ENCODE measurements around the genes PIK3IP1, PISD and YWHAH.

- PRO-cap = no peak
- RAMPAGE, long total RNA, 2 experiments = no peak in any of the 2 experiments
These were observed 856 bp upstream of the MTFP1 start for GRCh38 chr22:30424572-30425251.

- PRO-cap = no peak
- RAMPAGE, long total RNA, 2 experiments = no peak in any of the 2 experiments
These were observed 1.6 kb downstream of the GAL3ST1 start for GRCh38 chr22:30572762-30573360.

- PRO-cap = no peak
- RAMPAGE, long total RNA, 2 experiments = no peak in any of the 2 experiments
These were observed 704 bp upstream of the SLC35E4 start for GRCh38 chr22:30634904-30635250.

- PRO-cap = no peak
- RAMPAGE, long total RNA, 2 experiments = no peak in any of the 2 experiments
These were observed 128.4 kb downstream of the OSBP2 start for GRCh38 chr22:30822961-30823513.

DNA sequence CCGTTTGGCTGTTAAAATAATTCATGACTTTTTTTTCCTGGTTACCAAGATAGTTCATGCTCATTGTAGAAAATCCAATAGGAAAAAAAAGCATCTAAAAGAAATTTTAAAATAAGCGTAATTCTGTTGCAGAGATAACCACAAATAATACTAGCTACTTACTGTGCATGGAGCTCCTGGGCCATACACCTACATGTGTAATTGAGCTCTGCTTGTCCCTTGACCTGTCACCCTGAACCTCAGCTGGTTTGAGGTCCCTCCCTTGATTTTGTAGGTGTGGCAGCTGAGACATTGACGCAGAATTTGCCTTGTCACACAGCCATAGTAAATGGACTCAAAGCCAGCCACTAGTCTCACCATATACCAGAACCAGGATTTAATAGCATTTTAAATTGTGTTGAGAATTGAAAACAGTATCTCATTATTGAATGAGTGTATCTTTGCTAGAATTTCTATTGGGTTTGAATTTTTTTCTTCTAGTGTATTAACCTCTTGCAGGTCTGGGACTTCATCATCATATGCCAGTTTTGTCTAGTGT, 135.2 kb downstream of the MORC2 start:
- PRO-cap = no peak
- RAMPAGE, long total RNA, 2 experiments = no peak in any of the 2 experiments

GRCh38 chr22:30927180-30927916, 41.2 kb downstream of the MORC2 start:
- PRO-cap = no peak
- RAMPAGE, long total RNA, 2 experiments = start-site peak on the minus strand in 1 of 2 experiments, at chr22:30927478-30927805 at its widest, 5 reads per replicate

DNA sequence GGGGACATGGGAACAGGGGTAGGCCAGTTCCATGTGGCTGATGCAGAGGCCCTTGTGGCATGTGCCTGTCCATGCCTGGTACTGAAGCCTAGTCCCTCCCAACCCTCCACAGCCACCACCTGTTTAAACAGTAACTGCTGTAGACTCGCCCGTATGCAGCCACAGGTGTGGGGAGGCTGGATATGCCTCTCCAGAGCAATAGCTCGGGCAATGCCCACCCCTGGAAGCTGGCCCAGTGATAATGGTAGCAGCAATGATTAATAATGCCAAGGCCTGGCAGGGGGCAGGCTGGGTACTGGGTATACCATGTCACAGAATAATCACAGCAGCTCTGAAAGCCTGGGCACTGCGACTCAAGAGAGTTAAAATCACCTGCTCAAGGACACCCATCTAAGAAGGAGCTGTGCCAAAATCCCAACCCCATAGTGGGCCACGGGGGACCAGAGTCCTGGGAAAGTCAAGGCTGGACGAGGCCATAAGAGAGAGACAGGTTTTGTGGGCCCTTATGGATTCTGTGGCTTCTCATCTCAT, 2.4 kb downstream of the SMTN start:
- PRO-cap = no peak
- RAMPAGE, long total RNA, 2 experiments = no peak in any of the 2 experiments

- PRO-cap = no peak
- RAMPAGE, long total RNA, 2 experiments = no peak in any of the 2 experiments
These were observed 1.1 kb downstream of the SELENOM start for GRCh38 chr22:31106256-31106658.

DNA sequence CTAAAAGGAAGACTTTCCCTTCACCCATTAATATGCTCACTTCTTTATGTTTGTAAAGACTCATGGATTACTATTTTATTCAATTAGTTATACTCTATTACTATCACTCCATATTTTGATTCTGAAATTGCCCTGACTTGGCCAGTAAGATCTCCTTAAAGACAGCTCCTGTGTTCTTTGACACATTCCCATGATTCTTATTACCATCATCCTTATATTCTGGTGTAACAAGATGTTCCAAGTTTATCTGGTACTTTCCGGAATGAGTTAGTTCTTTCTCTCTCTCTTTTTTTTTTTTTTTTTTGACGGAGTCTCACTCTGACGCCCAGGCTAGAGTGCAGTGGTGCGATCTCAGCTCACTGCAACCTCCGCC, 570 bp upstream of the RNF185 start:
- PRO-cap = no peak
- RAMPAGE, long total RNA, 2 experiments = no peak in any of the 2 experiments

GRCh38 chr22:31226953-31227611, 15.0 kb downstream of the LIMK2 start:
- PRO-cap = no peak
- RAMPAGE, long total RNA, 2 experiments = no peak in any of the 2 experiments

- PRO-cap = no peak
- RAMPAGE, long total RNA, 2 experiments = no peak in any of the 2 experiments
These were observed 17.5 kb downstream of the LIMK2 start for GRCh38 chr22:31229431-31230221.

DNA sequence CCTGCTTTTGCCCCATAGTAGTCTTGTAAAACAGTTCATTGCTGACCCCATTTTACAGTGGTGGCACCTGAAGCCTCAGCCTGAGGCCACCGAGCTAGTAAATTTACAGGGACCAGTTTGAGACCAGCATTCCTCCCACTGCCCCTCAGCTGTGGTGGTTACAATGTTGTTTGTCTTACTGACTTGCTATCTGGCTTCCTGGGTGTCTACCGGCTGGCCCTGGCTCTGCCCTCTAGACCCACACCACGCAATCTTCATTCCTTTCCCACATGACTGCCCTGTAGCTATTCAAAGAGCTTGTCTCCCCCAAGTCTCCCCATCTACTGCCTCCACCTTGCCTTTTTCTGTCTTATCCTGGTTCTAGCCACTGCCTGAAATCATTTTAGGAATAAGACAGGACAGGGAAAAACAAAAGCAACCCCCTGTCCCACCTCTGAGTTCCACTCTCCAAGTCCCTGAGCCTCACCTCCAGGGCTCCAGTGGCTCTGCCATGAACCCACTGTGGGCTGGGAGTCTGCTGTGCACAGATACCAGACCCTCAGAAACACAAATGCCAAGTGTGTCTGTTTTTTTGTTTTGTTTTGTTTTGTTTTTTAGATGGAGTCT, 20.7 kb downstream of the PIK3IP1 start:
- PRO-cap = no peak
- RAMPAGE, long total RNA, 2 experiments = no peak in any of the 2 experiments

GRCh38 chr22:31292250-31292842, at the start of gene PIK3IP1:
Gene PIK3IP1 (minus strand): TSS chr22:31292488.
- PRO-cap = unidirectional peak, minus-strand start at chr22:31292321; unidirectional peak, minus-strand start at chr22:31292362; unidirectional peak, minus-strand start at chr22:31292456
- RAMPAGE, long total RNA, 2 experiments = start-site peak on the minus strand in 2 of 2 experiments, at chr22:31292427-31292482 at its widest, 50 to 146 reads per replicate

GRCh38 chr22:31616750-31617346, 45.2 kb downstream of the PISD start:
- PRO-cap = no peak
- RAMPAGE, long total RNA, 2 experiments = no peak in any of the 2 experiments

DNA sequence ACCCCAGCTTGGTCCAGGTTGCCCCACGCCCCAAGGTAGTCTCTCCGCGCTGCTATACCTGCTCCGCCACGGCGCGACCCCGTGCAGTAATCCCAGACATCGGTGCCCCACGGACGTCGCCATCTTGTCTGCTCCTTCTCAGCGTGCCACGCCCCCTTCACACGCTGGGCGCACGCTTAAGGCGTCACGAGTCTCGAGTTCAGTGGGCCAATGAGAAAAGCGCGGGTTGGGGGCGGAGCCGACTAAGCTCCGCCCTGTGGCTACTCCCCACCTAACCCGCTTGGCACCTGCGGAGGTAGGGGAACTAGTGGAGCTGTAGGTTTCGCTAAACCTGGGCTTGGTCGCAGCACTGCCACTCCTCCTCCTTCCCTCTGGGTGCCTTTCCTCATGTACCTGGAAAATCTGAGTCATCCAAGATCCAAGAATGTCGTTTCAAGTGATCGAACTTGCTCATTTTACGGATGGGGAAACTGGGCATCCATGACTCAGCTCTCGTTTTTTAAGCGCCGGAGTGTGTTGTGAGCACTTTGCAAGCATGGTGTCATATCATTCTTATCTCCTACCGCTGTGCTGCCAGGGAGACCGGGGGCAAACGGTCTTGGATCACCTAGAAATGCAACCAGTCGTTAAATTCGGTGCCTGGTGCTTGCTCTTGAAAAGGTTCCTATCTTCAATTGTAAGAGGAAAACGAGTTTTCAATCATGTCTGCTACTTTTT, at the start of gene PISD:
Gene PISD, minus strand, starts transcription at position 130 of the 717 bp plus-strand sequence.
- PRO-cap = bidirectional peak, plus-strand start at position 221 of the sequence, minus-strand start at position 130 of the sequence
- RAMPAGE, long total RNA, 2 experiments = start-site peak on the minus strand in 1 of 2 experiments, centred at position 135 of the sequence, 49 reads per replicate

DNA sequence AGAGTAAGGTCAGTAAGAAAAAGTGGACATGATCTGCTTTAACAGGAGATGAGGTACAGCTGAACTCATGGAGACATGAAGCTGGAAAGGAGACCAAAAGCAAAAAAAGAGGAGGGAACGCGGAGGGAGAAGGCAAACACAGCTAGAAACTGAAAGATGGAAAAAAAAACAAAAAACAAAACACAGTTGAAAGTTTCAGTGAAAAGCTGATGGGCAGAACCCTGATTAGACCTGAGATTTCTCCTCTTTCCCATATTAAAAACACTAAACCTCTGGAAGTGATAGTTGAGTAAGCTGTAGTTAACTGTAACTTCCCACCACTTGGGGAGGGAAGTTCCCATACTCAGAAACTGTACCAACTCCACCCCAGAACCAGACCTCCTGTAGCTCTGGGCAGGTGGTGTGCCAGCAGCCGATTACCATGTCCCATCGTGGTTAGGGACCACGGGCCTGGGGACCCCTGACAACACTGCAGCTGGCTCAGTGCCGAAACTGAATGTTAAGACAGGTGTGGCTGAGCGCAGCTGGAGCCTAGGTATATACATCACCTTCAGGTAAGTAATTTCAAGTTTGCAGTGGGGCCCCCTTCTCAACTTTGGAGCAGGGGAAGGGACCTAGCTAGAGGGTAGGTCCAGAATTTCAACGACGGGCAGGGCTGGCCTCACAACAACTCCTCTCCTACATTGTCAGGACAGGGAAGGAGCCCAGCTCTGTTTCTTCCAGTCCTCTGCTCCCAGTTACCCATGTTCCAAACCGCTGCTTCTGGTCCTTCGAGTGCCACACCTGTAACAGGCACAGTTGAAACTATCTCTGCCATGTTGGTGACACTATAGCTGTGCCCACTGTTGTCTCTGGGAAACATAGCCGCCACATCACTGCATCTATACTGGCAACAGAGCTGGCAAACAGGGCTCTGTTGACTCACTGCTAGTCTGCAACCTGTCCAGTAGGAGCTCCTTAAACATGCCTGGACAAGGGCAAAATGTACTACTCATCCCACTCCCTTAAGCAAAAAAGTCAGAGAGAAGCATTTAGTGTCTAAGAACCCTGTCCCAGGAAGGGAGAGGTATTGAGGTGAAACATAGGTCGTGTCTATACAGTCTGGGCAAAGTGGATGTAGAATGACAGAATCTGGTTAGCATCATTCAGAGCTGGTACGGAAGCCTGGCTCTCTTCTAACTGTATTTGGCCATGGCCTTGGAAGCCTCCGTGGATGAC, 20.8 kb upstream of the PISD start:
- PRO-cap = no peak
- RAMPAGE, long total RNA, 2 experiments = no peak in any of the 2 experiments

- PRO-cap = no peak
- RAMPAGE, long total RNA, 2 experiments = no peak in any of the 2 experiments
These were observed 27.1 kb upstream of the YWHAH start for GRCh38 chr22:31917238-31917602.

DNA sequence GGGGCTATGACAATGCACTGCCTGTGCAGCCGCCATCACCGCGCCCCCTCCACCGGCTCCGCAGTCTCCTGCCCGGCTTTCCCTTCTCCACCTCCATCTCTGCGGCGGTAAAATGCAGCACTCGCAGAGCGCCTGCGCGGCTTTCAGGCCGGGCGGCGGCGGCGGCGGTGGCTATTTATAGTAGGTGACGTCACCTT, 256 bp upstream of the YWHAH start:
- PRO-cap = bidirectional peak, plus-strand start outside the sequence, minus-strand start at position 101 of the sequence
- RAMPAGE, long total RNA, 2 experiments = no peak in any of the 2 experiments

- PRO-cap = bidirectional peak, plus-strand start at chr22:31944535, minus-strand start at chr22:31944281
- RAMPAGE, long total RNA, 2 experiments = start-site peak on the plus strand in 2 of 2 experiments, at chr22:31944665-31944704 at its widest, 21 to 38 reads per replicate
These were observed at the start of gene YWHAH for GRCh38 chr22:31944378-31944845. Gene YWHAH (plus strand): TSS chr22:31944535.

GRCh38 chr22:31947408-31948512, 3.4 kb downstream of the YWHAH start:
- PRO-cap = no peak
- RAMPAGE, long total RNA, 2 experiments = no peak in any of the 2 experiments